Sigmoid colon (tissue), 4 donors: ENCODE measurements around a stretch of chr1.

DNA sequence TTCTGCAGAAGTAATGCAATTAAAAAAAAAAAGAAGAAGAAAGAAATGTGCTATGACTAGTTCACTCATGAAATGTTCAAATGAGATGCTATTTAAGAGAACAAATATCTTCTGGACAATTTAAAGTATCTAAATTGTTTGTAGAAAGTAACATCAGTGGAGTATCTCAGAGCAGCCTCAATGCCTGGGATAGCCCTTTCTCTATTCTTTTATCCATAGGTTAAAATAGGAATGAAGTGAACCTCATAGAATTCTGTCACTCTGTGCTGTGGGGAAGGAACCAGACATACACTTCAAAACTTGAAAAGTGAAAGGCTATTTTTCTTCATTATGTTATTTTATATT, 74.7 kb downstream of the PTPRC start:
- PRO-cap, result no peak
- RAMPAGE, long total RNA, 4 experiments, result no peak in any of the 4 experiments

DNA sequence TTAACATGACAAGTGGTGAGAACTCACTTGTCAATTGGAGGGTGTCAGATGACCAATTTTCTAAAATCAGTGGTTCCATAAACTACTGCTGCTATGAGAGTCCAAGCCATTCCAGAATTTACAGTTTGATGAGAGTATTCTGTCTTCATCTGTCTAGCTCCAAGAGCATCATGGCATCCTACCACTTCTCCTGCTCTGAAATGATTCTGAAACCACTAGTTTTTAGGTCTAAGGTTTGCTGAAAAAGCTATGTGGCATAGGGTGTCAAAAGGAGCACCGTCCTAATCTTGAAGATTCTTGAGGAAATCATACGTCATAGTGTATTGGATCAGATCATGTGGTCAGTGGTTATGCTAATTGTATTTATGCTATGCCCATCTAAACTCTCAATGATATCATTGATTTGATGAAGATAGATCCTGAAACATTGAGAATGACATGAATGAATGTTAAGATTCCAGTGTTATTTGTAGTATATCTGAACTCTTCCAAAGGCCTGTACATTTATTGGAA, 281.3 kb downstream of the PTPRC start:
- PRO-cap, result no peak
- RAMPAGE, long total RNA, 4 experiments, result no peak in any of the 4 experiments

DNA sequence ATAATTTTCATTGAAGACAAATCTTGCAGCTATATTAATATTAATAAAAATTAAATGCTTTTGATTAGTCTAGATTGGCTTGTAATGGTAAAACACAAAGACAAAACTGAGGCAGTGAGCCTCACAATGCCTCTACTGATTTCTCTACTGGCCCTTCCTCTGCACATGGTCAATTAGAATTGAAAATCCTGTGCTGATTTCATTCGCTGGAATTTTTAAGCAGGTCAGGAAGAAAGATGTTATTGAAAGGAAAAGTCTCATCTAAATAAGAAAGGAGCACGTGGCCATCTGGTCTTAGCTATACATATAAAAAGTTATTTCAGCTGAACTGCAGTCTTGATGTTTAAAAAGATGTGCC, 293.4 kb downstream of the PTPRC start:
- PRO-cap, result no peak
- RAMPAGE, long total RNA, 4 experiments, result no peak in any of the 4 experiments

DNA sequence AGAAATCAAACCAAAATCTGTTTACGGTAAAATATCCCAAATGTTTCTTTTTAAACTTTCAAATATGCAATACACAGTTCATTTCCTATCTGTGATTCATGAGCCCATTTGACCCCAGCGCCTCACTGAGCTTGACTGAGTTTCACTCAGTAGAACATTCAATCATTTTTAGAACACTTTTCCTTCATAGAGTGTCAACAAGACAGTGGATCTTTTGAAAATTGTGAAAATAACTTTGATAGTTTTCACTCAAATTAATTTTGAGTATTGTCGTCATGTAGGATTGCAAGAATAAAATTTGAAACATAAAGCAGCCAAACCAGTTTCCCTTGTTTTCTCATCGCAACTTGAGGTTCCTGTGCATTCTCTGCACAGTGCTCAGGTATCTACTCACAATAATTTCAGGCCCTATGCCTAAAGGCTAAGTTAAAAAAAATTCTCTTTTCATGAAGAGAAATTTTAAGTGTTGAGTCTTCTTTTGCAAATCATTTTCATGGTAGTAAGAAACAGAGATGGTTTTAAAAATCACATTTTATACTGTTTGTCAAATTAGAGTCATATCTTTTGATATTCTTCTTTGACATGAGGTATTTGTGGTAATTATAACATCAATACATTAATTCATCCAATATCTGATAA, 293.9 kb downstream of the PTPRC start:
- PRO-cap, result no peak
- RAMPAGE, long total RNA, 4 experiments, result no peak in any of the 4 experiments

GRCh38 chr1:200039184-200040006, 11.9 kb downstream of the NR5A2 start:
- PRO-cap, result no peak
- RAMPAGE, long total RNA, 4 experiments, result start-site peak on the plus strand in 3 of 4 experiments, at chr1:200039517-200039650 at its widest, 15 to 17 reads per replicate

- PRO-cap, result no peak
- RAMPAGE, long total RNA, 4 experiments, result no peak in any of the 4 experiments
Measured at GRCh38 chr1:200043101-200043421, 15.6 kb downstream of the NR5A2 start.

DNA sequence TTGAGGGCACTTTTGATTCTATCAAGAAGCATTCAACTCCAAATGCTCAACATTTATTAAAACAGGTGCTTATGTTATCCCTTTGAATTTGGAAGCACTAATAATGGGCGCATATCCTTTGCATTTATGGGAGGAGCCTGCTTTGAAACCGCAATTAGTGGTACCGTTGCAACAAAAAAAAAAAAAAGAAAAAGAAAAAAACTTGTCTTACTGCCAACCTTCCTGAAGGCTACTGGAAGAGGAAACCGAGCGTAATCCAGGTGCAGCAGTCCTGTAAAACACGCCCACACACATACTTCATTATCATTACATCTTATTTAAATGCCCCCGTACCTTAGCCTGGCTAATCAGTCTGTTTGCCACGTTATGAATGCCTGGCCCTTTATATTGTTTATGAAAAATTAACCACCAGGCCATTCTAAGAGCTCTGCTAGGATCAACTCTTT, 669 bp upstream of the ZNF281 start:
- PRO-cap, result no peak
- RAMPAGE, long total RNA, 4 experiments, result no peak in any of the 4 experiments

- PRO-cap, result no peak
- RAMPAGE, long total RNA, 4 experiments, result no peak in any of the 4 experiments
Measured at GRCh38 chr1:200411328-200412098, 1.7 kb upstream of the ZNF281 start.

- PRO-cap, result no peak
- RAMPAGE, long total RNA, 4 experiments, result no peak in any of the 4 experiments
Measured at GRCh38 chr1:200778743-200779431, 40.2 kb downstream of the CAMSAP2 start.

DNA sequence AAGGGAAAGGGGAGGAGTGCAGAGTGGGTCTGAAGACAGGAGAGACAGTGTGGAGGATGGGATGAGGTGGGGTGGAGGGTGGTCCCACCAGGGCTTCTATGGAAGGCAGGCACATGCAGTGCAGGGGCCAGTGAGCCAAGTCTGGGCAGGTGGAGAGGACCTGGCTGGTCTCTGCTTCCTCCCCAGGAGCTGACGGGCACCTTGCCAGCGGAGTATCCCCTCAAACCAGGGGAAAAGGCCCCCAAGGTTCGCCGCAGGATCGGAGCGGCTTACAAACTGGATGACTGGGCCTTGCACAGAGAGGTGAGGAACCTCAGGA, 5.2 kb downstream of the INAVA start:
- PRO-cap, result no peak
- RAMPAGE, long total RNA, 4 experiments, result no peak in any of the 4 experiments

DNA sequence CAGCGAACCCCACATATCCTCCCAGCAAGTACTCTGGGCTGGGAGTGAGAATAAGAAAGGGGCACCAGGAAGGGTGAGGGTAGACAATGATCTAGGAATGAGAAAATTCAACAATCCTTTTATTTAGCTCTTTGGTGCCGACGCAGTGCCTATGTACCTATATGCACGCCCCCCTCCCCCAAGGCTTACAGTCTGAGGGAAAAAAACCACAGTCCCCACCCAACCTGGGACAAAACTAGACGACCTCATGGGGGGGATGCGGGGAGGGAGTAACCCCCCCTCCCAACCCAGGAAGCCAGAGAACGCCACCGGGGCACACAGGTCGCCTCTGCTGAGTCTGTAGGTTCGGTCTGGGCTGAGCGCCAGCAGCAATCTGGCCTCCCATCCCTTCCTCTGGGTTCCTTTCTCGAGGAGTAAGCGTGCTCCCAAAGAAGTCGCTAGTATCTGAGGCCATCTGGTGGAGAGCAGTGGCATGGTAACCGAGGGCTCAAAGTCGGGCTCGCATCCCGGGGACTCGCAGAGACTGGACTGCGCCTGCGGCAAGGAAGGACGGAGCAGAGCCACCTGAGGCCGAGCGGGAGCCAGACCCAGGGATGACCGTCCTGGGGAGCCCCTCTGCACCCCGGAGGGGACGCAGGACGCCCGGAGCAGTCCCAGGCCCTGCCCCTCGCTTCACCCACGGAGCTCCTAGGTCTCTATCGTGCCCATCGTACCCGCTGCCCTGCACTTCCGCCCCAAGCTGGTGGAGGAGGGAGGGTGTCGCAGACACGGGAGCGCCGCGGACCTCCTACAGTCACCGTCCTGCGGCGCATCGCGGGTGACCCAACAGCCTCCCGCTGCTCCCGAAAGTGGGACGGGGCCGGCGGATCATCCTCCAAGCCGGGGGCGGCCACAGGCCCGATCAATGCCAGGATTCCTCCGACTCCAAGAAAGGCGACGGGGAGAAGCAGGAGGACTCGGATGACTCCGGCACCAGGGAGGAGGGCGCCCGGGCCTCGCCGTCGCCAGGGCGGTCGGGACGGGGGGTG, 1.9 kb upstream of the CACNA1S start:
- PRO-cap, result unidirectional peak, plus-strand start at position 529 of the sequence
- RAMPAGE, long total RNA, 4 experiments, result no peak in any of the 4 experiments

DNA sequence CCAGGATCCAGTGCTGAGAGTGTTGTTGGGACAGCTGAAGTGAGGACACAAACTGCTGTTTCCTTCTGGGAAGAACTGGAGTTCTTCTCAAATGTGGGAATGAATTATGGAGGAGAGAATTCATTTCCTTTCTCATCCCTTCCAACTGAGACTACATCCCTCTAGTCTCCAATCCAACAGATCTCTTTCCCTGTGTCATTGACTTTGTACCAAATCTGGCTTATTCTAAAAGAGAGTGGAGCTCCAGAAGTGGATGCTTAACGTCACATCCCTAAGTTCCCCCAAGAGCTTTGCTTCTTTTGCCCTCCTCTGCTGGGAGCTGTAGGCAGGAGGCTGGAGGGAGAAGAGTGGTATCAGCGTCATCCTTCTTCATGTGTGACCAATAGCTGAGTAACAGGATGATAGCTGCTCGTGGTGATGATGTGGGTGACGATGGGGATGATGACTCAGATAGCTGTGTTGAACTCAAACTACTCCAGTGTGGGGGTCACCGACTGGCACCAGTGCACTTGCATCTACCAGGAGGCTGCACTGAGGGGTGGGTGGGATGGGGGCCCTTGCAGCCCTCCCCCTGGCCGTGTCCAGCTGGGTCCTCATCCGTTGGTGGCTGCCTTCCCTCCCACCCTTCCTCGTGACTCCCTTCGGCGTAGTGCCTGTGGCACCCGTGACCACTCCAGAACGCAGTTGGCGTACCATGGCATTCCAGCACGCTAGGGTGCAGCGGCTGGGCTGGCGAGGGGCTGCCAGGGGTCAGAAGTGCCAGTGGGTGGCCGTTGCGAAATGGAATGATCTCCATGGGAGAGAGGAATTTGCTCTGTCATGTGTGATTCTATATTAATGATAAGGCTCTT, 1.0 kb downstream of the IGFN1 start:
- PRO-cap, result no peak
- RAMPAGE, long total RNA, 4 experiments, result no peak in any of the 4 experiments

- PRO-cap, result no peak
- RAMPAGE, long total RNA, 4 experiments, result no peak in any of the 4 experiments
Measured at GRCh38 chr1:201259722-201260737, 23.3 kb upstream of the PKP1 start.

GRCh38 chr1:201285544-201286270, 2.4 kb downstream of the PKP1 start:
- PRO-cap, result no peak
- RAMPAGE, long total RNA, 4 experiments, result no peak in any of the 4 experiments

DNA sequence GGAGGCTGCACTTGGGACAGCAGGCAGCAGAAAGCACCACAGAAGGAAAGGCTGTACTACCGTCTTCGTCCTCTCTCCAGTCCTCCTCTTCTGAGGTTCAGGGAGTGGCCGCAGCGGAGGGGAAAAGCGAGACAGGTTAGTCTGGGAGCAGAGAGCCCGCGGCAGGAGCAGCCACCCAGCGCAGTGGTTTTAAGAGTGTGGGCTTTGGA, 7.8 kb downstream of the TNNT2 start:
- PRO-cap, result no peak
- RAMPAGE, long total RNA, 4 experiments, result no peak in any of the 4 experiments

DNA sequence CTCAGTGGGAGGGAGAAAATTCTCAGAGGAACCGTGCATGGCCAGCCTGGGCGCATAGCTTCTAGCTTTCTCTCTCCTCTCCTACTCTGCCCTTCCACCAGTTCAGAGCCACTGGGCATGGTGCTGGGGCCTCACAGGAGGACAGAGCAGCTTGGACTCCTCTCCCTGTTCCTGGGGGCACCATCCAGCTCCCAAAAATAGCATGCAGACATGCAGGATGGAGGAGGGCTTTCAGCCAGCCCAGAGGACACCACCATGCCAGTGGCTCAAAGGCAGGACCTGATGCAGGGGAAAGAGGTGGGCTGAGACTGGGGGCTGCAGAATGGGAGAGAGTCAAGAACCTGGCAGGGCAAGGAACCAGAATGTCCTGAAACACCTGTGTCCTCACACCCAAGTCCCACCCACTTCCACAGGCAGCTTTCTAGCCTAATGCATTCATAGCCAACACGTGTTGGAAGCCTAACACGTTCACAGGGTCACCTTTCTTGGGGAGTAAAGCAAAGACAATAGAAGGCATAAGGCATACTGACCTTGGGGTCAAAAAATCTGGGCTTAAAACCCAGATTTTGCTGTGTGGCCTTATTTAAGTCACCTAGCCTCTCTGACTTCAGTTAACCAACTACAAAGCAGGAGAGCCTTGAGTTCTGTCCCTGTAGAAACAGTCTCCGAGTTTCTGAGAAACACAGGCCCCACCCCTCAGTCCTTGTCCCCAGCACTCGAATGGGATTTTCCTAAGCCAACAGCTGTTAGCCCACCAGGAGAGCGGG, 1.6 kb downstream of the TNNT2 start:
- PRO-cap, result no peak
- RAMPAGE, long total RNA, 4 experiments, result no peak in any of the 4 experiments

DNA sequence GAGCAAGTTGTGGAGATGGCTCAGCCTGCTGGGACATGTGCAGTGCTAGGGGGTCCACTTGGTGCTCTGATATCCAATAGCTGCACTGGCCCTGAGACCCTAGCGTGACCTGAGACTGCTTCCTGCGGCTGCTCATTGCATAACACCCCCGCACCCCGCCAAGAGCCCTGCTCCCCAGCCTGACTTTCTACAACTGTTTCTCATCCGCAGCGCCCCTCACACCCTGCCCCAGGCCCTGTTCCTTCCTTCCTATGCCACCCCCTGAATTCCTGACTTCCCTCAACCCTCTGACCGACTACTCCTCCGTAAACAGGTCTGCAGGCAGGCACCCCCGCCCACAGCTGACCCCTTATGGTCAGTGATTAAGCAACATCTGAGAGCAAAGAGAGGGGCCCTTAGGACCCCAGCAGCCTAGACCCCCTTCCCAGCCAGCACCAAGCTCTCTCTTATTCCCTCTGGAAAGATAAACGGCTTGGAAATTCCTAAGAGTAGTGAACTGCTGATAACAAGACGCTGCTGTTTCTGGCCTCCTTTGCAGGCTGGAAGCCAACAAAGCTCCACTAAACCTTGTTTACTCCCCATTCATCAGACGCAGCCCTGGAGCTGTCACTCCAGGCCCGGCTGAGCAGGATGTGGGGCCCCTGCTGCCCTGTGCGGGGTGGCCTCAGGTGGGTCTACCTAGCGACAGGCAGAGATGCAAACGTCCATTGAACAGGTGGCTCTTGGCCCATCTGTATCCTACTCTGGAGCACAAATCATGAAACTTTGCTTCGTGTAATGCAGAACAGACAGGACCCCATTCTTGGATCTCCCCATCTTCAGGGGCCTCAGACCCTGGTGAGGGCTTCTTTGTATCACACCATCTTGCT, 12.8 kb downstream of the CSRP1 start:
- PRO-cap, result no peak
- RAMPAGE, long total RNA, 4 experiments, result no peak in any of the 4 experiments

- PRO-cap, result no peak
- RAMPAGE, long total RNA, 4 experiments, result no peak in any of the 4 experiments
Measured at GRCh38 chr1:201505846-201506456, 972 bp downstream of the CSRP1 start.

DNA sequence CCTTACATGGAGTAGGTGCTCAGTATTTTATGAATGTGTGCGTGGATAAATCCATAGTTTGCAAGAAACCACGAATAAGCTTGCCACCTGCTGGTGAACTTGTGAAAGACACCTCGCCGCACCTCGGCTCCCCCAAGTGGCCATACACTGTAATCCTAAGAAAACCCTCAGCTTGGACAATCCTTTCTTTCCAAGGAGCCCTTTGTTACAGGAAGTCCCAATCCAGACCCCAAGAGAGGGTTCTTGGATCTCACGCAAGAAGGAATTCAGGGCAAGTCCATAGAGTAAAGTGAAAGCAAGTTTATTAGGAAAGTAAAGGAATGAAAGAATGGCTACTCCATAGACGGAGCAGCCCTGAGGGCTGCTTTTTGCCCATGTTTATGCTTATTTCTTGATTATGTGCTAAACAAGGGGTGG, 6.1 kb upstream of the CSRP1 start:
- PRO-cap, result no peak
- RAMPAGE, long total RNA, 4 experiments, result no peak in any of the 4 experiments

- PRO-cap, result no peak
- RAMPAGE, long total RNA, 4 experiments, result no peak in any of the 4 experiments
Measured at GRCh38 chr1:201531337-201531536, 7.7 kb upstream of the NAV1 start.